Cardiac atrium fibroblast (primary cell): ENCODE data around the gene SAMD5.

- RAMPAGE, long total RNA = no peak
Measured at GRCh38 chr6:144159733-144160130, 9.4 kb downstream of the STX11 start.

DNA sequence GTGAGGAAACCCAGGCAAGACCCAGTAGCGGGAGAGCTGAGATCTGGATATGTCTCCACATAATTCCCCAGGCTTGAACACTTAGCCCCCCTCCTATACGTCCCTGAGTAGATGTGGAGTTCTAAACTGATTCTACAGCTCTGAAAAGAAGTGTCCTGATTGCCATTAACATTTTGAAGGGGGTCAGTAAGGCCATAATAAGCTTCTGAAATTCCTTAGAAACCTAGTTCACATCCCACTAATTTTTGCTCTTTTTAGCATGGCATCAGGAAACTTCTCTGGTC, 20.7 kb downstream of the STX11 start:
- RAMPAGE, long total RNA = no peak

DNA sequence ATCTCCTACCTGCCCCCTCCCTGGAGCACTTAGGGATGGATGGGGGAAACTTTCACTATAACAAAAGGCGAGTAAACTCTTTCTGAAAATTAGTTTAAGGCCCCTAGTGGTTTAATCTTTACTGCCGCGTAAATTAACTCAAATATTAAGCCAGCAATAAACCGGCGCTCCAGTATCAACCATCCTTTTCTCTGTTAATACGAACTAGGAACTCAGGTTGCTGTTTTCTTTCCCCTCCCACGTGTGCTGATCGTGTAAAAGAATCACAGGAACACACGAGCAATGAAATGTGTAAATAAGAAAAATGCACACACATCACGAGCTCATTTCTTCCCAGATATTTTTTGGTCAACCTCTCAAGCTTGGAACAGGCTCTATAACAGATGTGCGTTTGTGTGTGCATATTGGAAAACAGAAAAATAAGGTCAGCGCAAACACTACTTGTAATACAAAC, 1.0 kb upstream of the UTRN start:
- RAMPAGE, long total RNA = no peak

- RAMPAGE, long total RNA = no peak
Measured at GRCh38 chr6:144302487-144303160, 17.5 kb downstream of the UTRN start.

GRCh38 chr6:144336716-144337310, 51.7 kb downstream of the UTRN start:
- RAMPAGE, long total RNA = no peak

GRCh38 chr6:144473623-144473961, 188.5 kb downstream of the UTRN start:
- RAMPAGE, long total RNA = no peak

DNA sequence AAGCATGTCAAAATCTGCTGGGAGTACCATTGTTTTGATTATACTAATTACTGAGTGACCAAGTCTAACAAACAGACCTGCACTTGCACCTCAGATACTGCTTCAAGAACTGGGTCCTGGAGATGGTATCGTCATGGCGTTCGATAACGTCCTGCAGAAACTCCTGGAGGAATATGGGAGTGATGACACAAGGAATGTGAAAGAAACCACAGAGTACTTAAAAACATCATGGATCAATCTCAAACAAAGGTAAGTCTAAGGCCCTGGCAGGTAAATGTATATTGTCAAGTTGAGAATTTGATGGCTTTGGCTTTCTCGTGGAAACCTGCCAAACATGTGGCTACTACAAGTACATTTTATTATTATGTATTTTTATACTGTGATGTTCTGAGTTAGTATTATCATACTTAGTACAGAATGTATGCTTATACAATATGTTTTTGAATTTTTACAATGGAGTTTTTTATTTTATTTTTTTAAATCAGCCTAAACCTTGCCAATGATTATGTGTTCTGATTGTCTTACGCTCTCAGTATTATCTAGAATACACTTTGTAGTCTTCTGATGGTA, 272.0 kb downstream of the UTRN start:
- RAMPAGE, long total RNA = no peak

DNA sequence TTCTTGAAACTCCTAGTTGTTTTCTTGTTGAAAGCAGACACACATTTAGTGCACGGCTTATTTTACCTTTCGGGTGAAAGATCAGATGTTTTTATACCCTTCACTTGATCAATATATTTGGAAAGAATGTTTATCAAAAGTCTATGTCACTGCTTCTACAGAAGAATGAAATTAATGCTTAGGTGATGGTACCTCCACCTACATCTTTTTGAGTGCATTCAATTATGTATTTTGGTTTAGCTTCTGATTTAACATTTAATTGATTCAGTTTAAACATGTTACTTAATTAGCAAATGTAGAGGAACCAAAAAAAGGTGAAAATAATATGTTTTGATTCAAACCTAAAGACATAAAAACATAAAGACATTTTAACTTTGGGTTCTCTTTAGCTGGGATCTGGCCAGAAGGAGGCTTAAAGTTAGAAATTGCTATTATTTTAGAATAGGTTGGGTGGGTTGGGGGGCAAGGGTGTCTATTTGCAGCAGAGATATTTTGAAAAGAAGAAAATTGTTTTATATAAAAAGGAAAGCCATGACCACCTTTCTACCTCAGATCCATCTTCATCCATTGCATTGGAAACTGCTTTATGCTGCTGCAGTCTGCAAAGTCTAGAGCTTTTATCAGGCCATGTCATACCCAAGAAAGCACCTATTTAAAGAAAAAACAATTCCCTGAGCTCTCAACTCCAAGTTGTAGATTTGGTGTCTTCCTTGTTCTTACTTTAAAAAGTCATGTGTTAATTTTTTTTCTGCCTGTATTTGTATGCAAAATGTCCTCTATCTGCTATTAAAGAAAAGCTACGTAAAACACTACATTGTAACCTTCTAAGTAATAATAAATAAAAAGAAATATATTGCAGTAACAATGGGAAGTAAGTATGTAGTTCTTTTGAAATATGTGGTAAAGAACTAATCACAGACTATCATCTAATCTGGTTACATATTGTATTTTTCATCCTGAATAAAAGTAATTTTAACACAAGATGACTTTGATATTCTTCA, 567.2 kb downstream of the UTRN start:
- RAMPAGE, long total RNA = no peak

DNA sequence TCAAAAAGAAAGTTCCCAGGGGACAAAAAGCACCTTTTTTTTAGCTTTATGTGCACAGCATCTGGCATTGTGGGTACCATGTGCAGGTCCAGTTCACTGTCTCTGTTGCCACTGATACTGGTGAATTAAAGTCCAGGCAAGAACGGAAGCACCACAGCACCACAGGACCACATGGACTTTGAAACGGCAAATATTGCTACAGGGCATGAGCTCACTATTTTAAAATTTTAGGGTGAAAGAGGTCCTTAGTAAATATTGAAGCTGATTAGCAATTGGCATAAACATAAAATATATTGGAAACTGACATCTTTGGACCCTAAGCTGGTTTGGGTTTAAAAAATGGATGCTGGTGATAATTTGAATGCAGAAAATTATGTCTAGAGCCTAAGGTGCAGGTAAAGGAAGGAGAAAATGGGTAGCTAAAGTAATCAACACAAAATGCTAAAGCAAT, 709.0 kb downstream of the EPM2A start:
- RAMPAGE, long total RNA = no peak

DNA sequence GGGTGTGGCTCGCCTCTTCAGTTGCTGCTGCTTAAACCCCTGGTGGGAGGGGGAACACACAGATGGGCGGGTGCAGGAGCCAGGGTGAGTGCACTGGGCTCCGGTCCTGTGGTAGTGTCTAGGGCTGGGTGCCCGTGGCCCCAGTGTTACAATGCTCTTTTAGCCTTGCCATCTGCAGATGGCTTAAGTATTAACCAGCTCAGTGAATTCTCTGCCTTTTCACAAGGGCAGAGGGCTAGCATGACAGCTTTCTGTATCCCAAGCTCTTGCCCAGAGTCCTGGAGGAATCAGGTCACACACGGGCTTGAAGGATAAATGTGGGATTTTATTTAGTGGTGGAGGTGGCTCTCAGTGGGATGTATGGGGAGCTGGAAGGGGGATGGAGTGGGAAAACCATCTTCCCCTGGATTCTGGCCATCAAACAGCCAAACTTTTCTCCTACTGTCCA, 659.1 kb downstream of the EPM2A start:
- RAMPAGE, long total RNA = no peak

DNA sequence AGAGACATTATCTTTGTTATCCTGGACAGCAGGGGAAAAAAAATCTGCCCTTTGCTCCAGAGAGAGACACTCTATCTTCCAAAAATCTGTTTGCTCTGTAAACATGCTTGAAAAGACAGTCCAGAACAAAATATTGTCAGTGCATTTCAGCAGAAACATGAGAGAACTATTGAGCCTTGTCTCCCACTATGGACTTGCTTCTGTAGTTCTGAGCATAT, 468.1 kb downstream of the EPM2A start:
- RAMPAGE, long total RNA = no peak

GRCh38 chr6:145804375-145804934, 10.1 kb downstream of the FBXO30 start:
- RAMPAGE, long total RNA = no peak

- RAMPAGE, long total RNA = no peak
Measured at GRCh38 chr6:145964702-145964905, 446 bp upstream of the SHPRH start.

GRCh38 chr6:146856819-146857968, 258.4 kb downstream of the ADGB start:
- RAMPAGE, long total RNA = no peak

DNA sequence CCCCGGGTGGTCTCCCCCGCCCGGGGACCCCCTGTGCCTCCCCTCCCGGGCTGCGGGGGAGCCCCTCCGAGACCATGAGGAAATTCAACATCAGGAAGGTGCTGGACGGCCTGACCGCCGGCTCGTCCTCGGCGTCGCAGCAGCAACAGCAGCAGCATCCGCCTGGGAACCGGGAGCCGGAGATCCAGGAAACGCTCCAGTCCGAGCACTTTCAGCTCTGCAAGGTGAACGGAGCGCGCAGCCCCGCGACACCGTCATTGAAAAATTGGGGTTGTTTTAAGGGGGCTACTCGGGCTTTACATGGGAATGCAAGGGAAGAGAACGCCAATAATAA, 209 bp downstream of the STXBP5 start:
- RAMPAGE, long total RNA = no peak

DNA sequence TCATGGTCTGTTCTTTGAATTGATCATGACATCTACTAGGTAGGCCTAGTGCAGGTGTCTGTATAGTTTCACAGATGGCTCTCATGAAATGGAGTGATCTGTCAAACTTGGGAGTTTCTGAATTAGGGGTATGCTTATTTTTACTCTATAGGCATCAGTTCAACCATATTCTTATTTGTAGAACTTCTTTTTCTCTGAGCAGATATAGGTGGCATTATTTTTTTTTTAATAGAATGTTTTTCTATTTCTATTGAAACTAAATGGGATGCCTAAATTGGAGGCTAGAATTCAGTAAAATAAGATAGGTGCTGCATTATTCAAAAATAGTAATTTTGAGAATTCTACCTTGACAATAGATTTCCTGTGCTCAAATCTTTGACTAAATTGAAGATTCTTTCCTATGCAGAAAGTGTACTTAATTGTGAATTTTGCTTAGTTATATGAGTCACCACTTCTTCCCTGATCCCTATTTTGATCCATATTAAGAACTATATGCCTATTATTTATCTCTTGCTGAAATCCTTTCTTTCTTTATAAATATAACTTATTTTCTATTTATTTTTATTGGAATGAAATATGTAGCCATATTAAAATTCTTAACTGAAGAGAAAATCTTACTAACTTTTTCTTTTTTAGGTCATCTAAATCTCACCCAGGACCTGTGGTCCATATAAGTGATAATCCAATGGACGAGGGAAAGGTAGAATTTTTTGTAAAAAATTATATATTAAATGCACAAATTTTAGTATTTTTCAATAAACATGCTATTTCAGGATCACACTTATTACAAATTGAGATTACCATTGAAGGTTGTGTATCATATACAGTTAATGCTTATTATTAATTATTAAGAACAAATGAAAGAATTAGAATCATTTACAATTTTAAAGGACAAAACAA, 57.7 kb downstream of the STXBP5 start:
- RAMPAGE, long total RNA = no peak

- RAMPAGE, long total RNA = no peak
Measured at GRCh38 chr6:147265378-147266464, 61.5 kb downstream of the STXBP5 start.

- RAMPAGE, long total RNA = no peak
Measured at GRCh38 chr6:147306028-147306354, 101.8 kb downstream of the STXBP5 start.

GRCh38 chr6:147324295-147325290, 120.4 kb downstream of the STXBP5 start:
- RAMPAGE, long total RNA = no peak

GRCh38 chr6:147508453-147508978, at the start of gene SAMD5:
Gene SAMD5 (plus strand): TSS chr6:147508690.
- RAMPAGE, long total RNA = no peak